Measurements from ENCODE around the gene RILPL2.

DNA sequence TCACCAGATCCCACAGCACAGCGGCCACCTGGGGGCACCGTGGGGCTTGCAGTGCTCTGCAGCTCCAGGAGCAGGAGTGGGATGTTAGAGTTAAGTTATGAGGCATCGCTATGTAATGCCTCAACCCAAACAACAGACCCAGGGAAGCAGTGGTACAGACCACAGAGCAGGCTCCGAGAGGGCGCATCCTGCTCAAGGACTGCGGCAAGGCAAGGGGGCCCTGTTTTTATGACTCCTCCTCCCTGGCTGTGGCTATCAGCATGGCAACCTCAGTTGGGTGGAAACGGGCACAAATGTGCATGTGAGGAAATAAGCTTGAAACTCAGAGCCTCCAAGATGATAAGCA is 63.1 kb downstream of the ARL6IP4 start:
- PRO-cap, 2 experiments, result no peak in any of the 2 experiments

DNA sequence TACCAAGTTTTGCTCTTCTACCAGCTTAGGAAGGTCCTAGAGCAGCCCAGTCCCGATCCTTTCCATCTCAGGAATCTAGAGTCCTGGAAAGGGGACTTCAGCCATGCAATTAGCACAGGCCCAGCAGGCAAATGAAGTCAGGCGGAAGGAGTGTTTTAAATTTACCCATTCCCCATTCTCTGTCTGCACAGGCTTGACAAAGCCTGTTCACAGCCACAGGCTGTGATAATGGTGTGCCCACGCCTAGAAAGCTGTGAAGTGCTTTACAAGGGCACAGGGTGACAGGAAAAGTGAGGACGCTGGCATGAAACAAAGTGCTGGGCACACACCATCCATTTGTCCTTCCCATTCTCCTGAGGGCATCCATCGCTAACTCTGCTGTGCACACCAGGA is 79.0 kb downstream of the PITPNM2 start:
- PRO-cap, 2 experiments, result no peak in any of the 2 experiments

DNA sequence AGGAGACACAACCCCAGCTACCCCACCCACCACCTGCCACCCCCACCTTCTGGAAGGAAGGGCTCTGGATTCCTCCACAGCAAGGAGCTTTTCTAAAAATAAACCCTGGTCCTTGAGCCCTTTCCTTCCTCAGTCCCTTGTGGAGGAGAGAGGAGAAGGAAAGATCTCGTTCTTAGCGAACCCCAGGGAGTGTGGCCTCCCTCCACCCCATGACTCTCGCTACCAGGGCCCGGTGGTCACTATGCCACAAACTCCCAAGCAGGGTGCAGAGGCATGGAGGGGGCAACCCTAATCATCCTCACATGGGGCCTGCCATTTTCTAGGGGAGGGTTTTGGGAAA is 43.5 kb downstream of the PITPNM2 start:
- PRO-cap, 2 experiments, result no peak in any of the 2 experiments

GRCh38 chr12:123151414-123151835 is 535 bp upstream of the PITPNM2 start:
- PRO-cap, 2 experiments, result no peak in any of the 2 experiments

DNA sequence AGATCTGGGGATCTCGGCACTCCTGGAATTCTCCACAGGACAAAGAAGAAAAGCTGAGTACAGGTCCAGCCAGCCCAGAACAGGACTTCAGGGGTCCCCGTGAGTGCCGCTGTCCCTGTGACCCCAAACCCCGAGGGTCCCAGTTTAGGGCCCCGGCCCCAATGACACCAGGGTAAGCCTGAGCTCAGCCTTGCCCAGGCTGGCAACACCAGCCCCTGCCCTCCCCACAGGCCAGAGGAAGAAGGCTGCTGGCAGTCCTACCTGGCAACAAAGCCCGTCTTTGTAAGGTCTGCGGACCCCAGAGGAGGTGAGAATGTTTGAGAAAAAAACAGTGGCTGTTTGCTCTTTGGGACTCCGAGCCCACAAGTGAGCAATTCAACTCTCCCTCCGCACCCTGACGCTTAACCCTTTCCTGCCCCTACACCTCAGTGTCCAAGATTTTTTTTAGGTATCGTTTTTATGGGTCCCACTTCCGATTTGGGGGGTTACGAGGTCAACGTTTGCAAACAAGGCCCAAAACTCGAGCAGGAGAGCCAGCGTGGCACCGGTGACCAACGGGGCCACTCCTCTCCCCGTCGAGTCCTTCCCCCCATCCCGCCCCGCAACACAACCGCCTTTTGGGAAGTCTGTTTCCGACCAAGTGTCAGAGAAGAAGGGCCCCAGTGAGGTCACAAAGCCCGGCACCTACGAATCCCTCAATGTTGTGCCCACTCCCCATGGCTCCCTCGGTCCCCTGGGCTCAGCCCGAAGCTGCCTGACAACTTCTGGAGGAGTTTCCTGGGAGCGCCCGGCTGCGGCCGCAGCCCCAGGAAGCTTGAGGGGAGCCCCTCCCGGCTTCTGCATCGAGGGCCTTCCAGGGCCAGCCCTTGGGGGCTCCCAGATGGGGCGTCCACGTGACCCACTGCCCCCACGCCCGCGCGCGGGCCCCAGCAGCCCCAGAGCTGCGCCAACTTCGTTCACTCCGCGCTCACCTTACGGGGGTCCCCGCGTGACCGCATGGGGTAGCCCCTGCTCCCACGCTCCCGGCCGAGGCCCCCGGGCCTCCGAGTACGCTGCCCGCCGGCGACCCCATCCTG is 1.4 kb downstream of the CDK2AP1 start:
- PRO-cap, 2 experiments, result no peak in any of the 2 experiments

GRCh38 chr12:123345235-123346163 is 19.1 kb downstream of the SBNO1 start:
- PRO-cap, 2 experiments, result peak in 1 of 2 experiments; most common minus-strand start chr12:123345645 (in 1)

DNA sequence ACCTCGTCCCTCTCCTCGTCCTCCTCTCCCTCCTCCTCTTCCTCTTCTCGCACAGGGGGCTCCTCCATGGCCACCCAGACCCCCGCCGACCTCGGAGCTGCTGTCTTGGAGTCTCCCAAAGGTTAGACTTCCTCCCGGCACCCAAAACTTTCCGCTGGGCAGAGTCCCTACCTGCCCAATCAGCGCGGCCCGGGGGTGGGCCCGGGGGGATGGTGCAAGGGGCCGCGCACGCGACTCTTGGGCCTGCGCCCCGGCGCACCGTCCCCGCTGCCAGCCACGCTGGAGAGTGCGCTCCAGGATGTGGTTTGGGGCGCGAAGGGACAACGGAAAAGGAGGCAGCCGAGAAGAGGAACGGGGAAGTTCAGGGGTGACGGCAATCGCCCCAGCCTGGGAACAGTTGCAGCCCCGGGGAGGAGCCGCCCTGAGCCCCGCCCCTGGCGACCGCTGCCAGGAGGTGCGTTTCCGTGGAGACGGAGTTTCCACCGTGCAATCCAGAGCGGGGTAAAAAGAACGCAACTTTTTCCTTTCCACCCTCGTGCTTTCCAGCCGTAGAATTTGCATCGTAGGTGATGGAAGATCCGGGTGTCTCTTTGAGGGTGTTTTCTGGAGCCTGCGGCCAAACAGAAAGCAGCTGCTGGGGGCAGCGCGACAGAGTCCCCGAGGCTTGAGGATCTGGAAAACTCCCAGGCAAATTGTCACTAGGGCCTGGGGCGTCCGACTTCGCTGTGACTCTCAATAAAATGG is at the start of gene RILPL2:
RILPL2 (minus strand) TSS at position 332 of the 744 bp plus-strand sequence.
- PRO-cap, 2 experiments, result peak in 2 of 2 experiments; most common plus-strand start position 516 of the sequence (in 1); most common minus-strand start position 302 of the sequence (in 2)

GRCh38 chr12:123522179-123522734 is 11.3 kb downstream of the RILPL1 start:
- PRO-cap, 2 experiments, result no peak in any of the 2 experiments

- PRO-cap, 2 experiments, result no peak in any of the 2 experiments
Measured at GRCh38 chr12:123528689-123529348, 4.7 kb downstream of the RILPL1 start.

DNA sequence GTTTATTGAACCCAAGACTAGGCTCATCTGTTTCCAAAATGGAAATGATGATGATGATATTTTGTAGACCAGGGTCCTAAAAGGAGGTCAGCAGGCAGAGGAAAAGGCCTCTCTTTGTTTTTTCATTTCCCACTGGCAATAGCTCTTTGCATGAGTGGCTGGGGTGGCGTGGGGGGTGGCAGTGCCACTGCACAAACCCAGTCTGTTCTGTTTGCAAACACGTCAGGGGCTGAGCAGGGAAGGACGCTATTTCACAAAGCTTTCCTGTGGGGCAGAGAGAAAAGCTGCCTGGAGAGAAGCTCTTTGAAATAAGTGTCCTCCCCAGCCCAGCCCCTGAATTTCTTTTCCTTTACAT is 72.7 kb downstream of the ZNF664 start:
- PRO-cap, 2 experiments, result no peak in any of the 2 experiments

DNA sequence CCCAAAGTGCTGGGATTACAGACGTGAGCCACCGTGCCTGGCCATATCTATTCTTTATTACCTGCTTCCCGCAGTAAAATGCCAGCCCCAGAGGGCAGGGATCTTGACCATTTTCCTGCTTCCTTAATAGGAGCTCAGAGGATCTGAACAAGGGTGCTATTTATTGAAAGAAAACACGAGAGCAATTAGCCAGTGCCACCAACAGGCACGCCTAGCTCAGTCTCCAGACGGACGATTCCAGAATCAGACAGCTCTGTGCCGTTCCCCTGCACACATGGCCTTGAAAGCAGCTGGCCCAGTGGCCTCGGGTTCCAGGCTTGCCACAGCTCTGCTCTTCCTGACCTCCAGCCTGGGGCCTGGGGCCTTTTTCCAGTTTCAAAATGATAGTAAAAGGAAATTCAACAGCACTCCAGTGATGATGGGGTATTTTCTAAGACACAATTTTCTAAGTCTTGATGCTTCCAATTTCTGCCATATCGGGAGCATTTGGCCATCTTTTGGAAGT is 135.2 kb upstream of the RFLNA start:
- PRO-cap, 2 experiments, result no peak in any of the 2 experiments

- PRO-cap, 2 experiments, result no peak in any of the 2 experiments
Measured at GRCh38 chr12:124190828-124191447, 104.0 kb upstream of the RFLNA start.

DNA sequence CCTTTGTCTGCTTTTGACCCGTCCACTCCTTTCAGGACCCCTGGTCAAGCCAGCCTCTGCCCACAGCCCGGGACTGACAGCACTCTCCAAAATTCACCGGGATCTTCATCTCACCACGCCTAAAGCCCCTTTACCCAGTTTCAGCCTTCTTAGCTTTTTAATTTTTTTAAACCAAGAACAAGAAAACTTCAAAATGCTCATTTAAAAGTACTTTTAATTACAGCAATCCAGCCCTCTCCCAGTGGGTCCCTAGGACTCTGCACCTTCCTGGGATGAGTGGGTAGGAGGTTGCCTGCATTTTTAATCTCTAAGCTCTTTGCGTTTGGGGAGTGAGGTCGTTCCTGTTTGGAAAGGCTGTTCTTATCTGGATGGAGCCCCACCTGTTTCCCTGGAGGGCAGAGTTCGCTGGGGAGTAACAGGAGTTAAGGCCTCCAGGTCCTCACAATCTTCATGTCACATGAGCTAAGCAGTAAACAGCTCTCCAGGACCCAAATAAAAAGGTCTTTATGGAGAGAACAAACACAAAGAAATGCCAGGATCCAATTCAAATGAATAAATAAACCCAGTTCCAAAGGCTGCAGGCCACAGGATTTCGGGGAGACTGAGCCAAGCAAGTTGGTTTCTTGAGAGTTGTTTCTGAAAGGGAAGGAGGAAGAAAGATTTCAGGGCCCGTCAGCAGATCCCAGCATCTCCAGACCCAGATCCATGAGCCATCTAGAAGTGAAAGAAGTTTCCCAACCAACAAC is 56.0 kb upstream of the RFLNA start:
- PRO-cap, 2 experiments, result no peak in any of the 2 experiments

GRCh38 chr12:124273504-124274070 is 21.3 kb upstream of the RFLNA start:
- PRO-cap, 2 experiments, result no peak in any of the 2 experiments

DNA sequence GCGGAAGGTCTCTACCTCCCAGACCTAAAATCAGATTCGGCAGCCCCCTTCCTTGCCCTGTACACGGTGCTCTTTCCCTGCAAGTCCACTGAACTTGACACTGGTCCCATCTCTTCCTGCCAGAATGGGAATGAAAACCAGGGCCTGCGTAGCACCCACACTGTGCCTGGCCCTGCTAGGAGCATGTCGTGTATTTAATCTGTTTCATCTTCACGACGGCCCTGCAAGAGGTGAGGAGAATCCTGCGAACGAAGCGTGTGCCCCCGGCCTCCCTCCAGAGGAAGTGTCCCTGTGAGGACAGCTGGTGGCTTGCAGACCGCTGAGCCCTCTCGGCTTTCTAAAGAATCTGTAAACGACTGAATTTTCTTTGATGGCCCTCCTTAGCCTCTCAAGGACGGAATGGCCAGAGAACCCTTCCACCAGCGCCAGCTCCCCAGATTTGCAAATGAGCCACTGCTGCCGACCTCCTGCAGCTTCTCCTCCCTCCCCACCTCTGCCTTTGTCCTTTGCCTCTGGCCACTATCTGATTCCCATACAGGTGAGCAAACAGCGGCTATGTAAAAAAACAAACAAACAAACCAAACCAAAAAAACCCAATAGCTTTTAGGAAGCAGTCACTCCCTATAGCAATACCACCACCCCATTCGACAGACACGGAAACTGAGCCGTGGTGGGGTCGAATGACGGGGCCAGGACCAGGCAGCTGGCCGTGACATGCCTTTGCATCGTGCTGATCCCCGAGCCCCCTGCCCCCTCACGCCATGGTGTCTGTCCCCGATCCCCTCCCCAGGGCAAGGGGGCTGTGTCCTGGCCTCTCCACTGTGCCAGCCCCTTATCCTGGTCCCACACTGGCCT is 23.4 kb downstream of the RFLNA start:
- PRO-cap, 2 experiments, result peak in 1 of 2 experiments; most common minus-strand start position 758 of the sequence (in 1)

DNA sequence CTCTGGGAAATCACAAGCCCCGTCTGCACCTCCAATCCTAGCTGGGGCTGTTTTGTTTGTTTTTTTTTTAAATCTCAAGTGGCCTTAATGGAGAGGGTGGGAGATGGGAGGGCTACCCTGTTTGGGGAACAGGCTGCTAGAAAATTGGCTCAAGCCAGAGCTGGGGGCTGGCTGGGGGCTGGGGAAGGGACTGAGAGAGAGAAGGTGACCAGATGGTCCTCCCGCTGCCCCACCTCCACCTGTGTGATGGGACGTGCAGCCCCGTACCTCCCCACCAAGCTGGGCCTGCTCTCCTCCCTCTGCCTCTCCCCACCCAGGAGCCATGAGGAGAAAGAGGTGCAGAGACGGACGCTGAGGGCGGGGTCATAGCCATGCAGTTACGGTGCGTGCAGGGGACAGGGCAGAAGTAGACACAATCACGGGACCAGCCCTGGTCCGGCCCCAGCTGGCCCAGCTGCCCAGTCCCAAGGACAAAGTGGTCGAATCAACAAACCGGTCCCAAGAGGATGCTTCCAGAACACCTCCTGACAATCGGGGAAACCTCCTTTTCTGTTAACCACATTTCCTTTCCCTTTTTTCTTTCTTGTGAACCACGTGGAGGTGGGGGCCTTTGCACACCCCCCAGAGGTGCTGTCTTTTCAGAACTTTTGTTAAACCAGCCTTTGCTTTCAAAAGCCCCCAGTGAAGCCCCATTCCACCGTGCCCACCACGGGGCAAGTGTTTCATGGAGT is 33.2 kb downstream of the RFLNA start:
- PRO-cap, 2 experiments, result no peak in any of the 2 experiments

- PRO-cap, 2 experiments, result peak in 1 of 2 experiments; most common minus-strand start chr12:124333360 (in 1)
Measured at GRCh38 chr12:124332914-124333463, 38.1 kb downstream of the RFLNA start.

- PRO-cap, 2 experiments, result no peak in any of the 2 experiments
Measured at GRCh38 chr12:124392757-124393451, 98.0 kb downstream of the RFLNA start.

DNA sequence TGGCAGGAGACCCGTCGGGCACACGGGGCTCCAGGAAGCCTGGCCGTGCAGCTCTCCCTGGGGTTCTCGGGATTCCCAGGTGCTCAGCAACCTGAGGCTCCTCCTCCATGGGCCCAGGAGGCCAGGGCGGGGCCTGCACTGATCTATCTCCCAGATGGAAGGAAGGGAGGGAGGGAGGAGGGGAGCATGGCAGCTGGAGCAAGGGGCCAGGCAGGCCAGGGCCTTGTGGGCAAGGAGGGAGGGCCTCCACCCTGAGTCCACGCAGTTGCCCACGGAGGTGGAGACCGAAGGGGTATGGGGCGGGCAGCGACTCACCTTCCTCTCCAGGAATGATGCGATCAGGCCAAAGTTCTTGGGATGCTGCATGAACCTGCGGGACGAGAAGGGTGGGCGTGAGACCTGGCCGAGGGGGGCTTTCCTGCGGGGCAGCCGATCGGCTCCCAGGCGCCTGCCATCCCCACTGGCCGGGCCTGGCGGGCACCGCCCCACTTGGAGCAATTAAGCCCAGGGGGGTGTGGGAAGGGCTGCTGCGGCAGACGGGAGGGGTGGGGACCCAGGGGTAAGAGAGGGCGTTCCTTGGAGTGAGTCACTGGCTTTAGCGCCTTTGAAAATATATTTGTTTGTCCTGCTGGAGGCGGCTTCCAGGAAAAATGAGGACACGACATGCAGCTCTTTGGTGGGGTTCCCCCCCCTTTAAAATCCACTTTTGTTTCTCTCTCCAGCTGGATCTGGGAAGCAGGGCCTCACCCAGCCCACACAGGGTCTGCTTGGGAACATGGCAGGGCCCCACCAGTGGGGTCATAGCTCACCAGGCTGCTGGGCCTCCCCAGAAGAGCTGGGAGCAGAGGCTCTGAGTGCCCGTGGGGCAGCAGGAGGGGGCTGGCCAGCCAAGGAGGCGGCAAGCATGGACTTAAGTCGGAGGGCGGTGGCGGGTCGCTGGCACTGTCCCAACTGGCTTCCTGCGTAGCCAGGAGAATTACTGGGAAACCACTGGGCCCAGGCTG is 127.6 kb downstream of the RFLNA start:
- PRO-cap, 2 experiments, result no peak in any of the 2 experiments

DNA sequence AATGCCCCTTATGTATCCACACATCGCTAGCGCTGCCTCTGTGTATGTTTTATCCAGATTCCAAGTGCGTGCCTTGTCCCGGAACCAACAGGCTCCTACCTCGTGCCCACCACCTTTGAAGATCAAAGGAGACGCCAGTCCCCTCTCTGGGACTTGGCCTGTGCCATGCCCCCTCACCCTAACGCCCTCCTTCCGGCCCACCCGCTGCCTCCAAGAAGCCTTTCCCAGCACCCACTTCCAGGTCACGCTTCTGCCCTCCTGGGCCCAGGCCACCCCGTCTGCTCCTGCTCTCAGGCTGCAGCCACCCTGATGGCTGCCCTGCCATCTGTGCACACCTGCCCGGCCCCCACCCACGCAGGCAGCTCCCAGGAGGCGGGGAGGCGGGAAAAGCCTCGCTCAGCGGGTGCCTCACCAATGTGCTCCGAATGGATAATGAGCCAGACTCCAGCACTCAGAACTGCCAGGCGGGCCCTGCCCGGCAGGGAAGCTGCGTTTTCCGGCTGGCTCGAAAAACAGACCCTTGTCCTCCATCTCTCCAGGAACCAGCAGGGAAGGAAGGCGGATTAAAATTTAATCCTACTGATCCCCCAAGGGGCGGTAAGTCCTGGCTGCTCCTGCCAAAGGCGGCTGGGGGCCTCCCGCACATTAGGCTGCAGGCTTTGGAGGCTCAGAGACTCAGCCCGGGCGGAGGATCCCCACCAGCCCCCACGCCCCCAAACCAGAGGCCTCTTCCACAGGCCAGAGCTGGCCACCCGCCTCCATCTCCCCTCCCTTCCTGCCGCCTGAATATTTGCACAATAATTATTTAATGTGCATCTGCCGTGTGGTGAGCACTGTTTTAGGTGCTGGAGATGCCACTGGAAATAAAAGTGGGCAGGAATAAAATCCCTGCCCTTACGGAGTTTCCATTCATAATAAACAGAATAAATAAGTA is 104.0 kb downstream of the NCOR2 start:
- PRO-cap, 2 experiments, result no peak in any of the 2 experiments

Data from monocyte (primary cell).